PC-3 (cell line): Measurements from ENCODE around the genes MAP2K2 and FSD1.

GRCh38 chr19:3977379-3978104, 6.6 kb upstream of the DAPK3 start:
- RAMPAGE, long total RNA, result no peak

GRCh38 chr19:4009803-4010624, 2.5 kb downstream of the PIAS4 start:
- RAMPAGE, long total RNA, result no peak

DNA sequence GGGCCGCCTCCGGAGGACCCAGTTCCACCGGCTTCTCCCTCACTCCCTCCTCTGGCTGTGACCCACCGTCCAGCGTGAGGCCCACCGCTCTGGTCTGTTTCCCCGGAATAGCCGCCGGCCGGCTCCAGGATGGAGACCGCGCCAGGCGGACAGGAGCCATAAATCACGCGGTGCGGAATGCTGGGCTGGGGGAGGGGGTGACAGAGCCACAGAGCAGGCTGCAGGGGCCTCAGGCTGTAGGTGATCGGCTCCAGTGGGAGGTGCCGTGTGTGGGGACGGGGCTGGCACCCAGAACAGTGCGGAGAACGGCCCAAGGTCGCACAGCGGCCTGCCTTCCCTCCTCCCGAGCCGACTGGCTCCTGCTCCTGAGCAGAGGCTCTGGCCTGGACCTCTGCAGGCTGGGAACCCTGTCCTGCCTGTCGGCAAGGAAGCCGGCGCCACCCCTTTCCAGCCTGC, 8.2 kb downstream of the PIAS4 start:
- RAMPAGE, long total RNA, result no peak

- RAMPAGE, long total RNA, result no peak
Observed at GRCh38 chr19:4062624-4063564, 3.8 kb downstream of the ZBTB7A start.

DNA sequence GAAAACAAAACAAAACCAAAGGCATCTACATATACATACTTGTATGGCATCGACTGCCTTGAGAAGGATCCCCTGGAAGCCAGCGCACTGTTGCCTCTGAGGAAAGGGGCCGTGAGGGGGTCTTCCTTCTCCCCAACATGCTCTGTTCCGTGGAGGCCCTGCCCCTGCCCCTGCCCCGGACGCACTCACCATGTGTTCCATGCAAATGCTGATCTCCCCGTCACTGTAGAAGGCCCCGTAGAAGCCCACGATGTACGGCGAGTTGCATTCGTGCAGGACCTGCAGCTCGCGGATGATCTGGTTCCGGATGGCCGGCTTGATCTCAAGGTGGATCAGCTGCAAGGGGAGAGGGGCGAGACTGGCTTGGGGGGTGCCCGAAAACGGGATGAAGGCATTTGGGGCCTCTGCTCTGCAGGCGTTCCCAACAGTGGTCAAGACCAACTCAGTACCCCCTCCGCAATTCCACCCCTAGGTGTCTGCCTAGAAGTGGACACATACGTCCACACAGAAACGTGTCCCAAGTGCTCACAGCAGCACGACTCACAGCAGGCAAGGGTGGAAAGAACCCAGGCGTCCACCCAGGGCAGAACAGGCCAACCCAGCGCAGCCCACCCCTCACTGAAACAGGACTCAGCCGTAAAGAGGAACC, 13.5 kb downstream of the MAP2K2 start:
- RAMPAGE, long total RNA, result no peak

DNA sequence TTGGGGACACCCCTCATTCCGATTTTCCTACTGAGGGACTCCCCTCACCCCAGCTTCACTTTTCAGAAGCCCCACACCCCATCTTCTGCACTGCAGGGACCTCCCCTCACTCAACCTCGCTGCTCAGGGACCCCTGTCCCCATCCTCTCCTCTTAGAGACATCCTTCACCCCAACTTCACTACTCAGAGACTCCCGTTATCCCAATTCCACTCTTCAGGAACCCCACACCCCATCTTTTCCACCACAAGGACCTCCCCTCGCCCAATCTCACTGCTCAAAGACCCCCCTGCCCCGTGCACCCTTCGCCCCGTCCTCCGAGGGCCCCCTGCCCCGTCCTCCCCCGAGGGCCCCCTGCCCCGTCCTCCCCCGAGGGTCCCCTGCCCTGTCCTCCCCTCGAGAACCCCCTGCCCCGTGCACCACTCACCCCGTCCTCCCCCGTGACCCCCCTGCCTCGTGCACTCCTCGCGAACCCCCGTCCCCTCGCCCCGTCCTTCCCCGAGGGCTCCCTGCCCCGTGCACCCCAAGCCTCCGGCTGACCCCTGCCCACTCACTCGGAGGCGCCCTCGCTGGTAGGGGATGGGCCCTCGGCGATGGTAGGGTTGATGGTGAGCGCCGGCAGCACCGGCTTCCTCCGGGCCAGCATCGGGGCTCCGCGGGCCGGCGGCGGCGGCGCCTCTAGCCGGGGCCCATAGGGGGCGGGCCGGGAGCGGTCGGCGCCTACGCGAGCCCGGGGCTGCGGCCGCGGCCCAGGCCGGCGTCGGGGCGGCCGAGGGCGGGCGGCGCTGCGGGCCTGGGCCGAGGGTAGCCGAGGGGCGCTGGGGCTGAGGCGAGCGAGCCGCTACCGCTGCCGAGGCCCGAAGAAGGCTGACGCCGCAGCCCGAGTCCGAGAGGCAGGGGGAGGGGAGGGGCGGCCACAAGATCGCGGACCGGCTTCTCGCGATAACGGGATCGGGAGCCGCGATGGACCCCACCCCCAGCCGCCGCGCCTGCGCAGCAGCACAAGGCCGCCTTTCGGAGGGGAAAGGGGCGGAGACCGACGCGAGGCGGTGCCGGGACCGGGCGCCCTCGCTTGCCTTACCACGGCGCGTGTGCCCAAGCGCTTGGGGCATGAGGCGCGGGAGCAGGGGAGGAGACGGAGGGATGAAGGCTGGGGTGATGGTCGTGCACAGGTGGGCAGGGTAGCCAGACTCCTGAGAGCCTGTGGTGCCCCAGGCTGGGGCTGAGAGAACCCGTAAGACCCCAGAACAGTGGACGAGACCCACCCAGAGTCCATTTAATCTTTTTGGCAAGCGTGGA, at the start of gene MAP2K2:
MAP2K2 (minus strand) TSS at position 891 of the 1,297 bp plus-strand sequence.
- RAMPAGE, long total RNA, result no peak

DNA sequence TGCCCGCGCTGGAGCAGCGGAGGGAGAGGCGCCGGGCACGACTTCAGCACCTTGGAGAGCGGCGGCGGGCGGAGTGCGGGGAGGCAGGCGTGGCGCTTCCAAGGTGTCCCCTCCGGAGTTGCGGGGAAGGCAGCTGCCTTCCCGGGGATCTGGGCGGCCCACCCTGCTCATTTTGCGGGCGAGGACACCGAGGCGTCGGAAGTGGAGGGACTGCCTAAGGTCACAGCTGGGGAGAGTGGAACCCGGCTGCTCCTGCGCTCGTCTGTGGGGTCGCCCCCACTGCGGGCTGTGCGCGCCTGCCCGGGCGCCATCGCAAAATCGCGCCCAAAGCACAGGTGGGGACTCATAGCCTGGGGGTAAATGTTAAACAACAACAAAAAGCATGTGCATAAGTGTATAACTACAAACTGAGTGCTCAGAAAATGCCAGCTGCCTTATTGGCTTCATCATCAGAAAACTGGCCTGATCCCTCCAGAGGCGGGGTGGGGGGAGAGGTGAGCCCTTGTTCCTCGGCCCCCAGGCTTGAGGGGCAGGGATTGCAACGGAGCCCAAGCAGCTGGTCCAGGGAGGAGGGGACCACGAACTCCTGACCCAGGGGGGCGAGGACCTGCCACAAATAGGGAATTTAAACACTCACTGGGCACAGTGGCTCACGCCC, 9.1 kb downstream of the SIRT6 start:
- RAMPAGE, long total RNA, result no peak

- RAMPAGE, long total RNA, result no peak
Observed at GRCh38 chr19:4304147-4304902, at the start of gene FSD1. Gene FSD1, plus strand, starts transcription at chr19:4304598.

DNA sequence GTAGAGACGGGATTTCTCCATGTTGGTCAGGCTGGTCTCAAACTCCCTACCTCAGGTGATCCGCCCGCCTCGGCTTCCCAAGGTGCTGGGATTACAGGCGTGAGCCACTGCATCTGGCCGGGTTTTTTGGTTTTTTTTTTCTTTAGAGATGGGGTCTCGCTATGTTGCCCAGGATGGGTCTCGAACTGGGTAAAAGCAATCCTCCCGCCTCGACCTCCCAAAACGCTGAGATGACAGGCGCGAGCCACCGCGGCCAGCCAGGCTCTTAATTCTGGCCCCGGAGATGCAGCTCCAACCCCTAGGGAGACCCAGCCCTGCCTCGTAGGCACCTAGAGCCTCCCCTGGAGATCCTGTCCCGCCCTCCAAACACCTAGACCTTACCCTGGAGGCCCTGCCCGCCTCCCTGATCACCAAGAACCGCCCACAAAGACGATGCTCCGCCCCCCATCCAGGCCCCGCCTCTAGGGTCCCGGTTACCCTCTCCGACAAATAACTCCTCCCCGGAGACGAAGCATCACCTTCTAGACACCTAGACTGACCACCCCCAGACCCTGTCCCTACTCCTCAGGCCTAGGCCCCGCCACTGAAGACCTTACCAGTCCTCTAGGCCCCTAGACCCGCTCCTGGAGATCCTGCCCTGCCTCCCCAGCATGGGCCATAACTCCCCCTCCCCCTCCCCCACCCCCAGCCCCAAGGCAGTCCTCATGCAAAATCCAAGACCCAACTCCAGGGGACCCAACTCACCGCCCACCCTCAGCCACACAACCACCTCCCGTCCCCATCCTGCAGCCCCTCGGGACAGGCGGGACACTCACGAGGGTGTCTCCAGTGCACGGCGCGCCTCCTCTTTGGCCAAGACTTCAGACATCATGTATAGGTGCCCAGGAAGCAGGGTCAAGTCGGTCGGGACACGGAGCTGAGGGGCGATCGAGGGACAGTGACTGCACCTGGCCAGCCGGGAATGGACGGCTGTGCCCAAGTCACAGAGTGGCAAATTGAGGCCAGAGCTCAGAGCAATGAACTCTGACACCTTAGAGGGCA, 9.2 kb downstream of the STAP2 start:
- RAMPAGE, long total RNA, result no peak

DNA sequence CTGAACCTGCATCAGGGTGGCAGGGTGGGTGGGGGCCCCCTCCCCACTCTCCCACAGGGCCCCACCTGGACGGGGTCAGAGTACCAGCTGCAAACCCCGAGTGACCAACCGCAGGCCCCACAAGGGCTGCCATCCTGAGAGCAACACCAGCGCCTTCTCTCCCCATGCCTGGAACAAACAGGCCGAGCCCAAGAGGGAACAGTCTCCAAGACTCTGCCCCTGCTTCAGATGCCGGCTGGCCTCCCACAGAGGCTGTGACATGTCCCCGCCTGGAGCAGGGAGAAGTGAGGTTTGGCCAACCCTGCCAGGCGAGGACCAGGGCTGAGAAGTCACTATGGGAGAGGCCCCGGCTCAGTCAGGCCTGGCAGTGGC, 27.1 kb downstream of the MPND start:
- RAMPAGE, long total RNA, result no peak

- RAMPAGE, long total RNA, result no peak
Observed at GRCh38 chr19:4390442-4391337, 9.7 kb downstream of the SH3GL1 start.

DNA sequence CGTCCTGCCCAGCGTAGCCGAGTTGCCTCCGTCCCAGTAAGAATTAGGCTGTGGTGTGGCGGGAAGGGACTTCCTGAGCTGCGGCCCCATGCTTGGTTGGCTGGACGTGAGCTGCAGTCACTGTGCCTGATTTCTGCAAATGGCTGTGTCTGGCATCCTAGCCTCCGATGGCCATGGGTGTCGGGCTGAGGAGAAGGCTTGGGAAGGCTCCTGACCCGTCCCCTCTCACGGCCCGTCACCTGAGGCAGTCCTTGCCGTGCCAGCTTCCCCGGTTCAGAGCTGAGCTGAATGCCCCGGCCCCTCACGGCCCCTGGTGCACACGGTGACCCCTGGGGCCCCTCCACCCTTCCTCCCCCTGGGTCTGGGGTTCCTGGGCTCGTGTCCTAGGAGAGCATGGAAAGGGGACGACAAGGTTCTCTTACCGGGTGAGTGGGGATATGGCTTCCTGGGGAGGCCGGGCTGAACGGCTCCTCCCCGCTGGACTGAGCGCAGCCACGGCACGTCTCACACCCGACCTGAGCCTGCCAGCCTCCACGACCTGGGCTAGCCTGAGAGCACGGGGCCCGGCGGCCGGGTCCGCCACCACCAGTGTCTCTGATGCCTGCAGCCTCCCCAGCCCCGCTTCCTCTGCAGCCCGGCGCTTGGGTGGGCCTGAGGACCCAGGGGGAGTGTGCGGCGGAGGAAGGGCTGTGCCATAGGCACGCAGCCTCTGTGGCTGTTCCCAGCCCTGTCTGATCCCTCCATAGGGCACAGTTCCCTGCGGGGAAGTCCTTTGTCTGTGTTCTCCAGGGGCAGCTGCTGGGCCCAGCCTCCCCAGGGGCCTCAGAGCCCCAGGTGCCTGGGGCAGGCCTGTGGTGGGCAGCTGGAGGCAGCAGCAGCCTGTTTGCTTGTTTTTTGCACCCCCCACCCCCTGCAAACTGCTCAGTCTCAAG, 15.2 kb downstream of the PLIN4 start:
- RAMPAGE, long total RNA, result no peak

GRCh38 chr19:4519557-4520399, 1.5 kb upstream of the PLIN4 start:
- RAMPAGE, long total RNA, result no peak

DNA sequence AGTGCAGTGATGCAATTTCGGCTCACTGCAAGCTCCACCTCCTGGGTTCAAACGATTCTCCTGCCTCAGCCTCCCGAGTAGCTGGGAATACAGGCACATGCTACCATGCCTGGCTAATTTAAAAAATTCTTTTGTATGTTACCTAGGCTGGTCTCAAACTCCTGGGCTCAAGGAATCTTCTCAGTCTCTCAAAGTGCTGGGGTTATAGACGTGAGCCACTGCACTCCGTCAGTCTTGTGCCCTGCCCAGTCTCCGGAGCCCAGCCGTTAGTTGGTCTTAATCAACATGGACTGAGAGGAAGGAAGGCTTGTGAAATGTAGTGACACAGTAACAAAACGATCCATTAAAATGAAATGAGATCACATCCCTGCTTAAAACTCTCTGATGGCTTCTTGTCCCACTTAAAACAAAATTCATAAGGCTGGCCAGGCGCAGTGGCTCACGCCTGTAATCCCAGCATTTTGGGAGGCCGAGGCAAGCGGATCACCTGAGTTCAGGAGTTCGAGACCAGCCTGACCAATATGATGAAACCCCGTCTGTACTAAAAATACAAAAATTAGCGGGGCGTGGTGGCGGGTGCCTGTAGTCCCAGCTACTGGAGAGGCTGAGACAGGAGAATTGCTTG, 1.7 kb upstream of the LRG1 start:
- RAMPAGE, long total RNA, result no peak

GRCh38 chr19:4557085-4557801, 2.2 kb downstream of the SEMA6B start:
- RAMPAGE, long total RNA, result no peak

DNA sequence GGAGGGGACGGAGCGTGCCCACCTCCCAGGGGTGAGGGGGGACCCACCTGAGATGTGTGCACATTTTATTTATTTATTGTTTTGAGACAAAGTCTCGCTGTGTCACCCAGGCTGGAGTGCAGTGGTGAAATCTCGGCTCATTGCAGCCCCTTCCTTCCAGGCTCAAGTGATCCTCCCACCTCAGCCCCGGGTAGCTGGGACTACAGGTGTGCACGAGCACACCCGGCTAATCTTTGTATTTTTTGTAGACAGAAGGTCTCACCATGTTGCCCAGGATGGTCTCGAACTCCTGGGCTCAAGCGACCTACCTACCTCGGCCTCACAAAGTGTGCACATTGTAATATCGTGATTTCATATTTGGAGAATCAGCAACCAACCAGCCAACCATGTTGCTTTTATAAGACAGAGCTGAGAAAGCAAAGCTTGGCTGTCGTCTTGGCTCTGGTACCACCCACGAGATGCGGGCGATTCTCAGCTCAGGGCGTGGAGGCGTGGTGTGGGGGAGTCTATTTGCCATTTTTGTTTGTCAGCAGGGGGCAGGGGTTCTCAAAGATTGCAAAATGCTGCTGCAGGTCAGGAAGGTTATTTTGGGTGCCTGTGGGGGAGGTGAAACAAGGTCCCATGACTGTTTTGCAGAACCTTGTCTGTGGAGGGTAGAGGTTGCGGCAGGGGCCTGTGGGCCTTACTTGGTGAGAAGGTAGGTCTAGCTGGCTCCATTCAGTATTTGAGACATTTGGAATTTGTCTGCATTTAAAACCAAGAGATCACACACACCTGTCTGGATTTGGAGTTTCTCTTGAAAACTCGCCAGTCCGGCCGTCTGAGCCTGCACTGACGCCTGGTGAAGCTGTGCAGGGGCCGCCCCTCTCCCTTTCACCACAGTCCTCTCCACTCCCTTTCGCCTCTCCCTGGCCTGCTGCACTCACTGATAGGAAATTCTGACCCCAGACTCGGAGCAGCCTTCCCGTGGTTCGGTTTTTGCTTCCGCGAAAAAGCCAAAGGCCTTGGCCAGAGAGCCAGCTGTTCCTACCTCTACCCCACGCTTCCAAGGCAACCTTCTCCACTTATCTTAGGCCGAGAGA, 15.3 kb downstream of the TNFAIP8L1 start:
- RAMPAGE, long total RNA, result no peak

DNA sequence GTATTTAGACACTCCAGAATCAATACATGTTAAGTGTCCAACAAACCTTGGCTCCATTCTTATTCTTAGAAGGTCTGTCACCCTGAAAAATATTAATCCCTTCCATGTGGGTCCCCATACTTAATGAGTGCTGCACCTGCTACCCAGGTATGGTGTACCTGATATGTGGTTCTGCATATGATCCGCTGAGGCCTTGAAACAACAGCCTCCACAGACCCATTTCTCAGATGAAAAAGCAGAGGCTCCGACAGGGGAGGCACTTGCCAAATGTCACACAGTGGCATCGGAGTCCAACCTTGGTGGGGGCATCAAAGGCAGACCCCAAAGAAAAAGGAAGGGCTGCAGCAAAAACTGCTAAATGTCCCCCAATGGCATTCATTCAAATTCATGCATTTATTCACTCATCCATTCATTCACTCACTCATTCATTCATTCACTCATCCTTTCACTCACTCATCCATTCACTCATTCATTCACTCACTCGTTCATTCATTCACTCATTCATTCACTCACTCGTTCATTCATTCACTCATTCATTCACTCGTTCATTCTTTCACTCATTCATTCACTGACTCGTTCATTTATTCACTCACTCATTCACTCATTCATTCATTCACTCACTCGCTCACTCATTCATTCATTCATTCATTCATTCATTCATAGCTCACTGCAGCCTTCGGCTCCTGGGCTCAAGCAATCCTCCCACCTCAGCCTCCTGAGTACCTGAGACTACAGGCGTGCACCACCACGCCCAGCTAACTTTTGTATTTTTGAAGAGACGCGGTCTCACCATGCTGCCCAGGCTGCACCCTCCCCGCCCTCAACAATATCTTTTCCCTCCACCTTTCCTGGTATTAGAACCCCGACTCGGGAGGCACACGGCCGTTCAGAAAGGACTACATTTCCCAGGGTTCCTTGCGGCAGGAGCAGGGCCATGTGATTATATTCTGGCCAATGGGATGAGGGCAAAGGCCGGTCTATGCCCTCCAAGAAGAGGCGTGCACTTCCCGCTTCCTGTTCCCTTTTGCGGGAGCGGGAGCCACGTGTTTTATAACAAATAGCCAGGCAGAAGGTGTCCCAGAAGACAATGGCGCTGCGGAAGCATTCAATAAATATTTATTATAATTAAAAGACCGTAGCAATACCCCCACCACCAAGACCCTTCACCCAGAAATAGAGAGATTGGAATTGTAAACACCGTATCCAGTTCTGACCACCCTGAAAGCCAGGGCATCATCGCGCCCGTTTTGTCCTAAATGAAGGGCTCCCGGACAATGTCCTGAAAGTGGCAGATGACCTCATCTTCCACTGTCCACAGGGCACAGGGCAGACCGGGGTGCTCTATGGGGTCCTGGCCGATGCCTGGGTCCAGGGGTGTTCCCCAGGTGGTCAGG, 16.2 kb downstream of the TICAM1 start:
- RAMPAGE, long total RNA, result no peak

DNA sequence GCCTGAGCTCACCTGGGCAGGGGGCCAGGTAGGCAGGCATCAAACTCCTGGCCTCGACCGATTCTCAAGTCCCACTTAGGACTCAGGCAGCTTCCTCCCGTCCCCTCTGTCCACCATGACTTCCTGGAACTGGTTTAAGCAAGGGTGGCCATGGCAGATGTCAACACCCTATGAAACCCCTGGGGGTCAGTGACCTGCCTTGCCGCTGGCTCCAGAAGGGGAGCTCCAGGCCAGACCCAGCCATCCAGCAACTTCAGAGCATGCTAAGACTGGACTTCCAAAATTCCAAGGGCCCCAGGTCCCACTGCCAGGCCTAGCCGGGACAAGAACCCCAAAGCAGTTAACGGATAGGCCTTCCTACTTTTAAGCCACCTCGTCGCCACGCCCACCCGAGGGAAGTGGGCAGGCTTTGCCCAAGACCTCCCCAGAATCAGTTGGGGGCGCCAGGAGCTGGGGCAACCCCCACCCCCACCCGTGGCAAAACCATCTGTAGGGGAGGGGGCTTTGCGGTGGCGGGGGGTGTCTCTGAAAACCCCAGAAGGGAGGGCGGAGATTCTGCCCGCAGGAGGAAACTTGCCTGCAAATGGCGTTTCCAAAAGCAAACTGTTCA, 680 bp downstream of the PLIN3 start:
- RAMPAGE, long total RNA, result no peak

- RAMPAGE, long total RNA, result no peak
Observed at GRCh38 chr19:4972400-4973386, 3.8 kb downstream of the KDM4B start.

DNA sequence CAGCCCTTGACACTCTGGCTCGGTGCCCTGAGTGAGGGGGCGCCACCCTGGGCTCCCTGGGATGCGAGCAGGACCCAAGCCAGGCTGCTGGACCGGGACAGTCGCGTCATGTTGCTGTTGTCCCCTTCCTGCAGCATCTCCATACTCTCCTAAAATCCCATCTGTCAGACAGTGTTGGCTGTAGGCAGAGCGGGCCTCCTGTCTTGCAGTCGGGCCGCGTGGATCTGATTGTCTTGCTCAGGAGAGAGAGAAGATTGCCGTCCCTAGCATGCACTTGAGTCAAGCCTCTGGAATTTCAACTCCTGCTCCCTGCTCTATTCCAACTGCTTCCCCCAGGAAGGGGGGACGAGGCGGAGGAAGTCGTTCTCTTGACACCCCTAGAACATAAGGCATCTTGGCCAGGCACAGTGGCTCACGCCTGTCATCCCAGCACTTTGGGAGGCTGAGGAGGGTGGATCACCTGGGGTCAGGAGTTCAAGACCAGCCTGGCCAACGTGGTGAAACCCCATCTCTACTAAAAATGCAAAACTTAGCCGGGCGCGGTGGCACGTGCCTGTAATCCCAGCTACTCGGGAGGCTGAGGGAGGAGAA, 9.0 kb downstream of the KDM4B start:
- RAMPAGE, long total RNA, result no peak